Occipital lobe (tissue), 2 donors: ENCODE results near the gene DNAH8.

GRCh38 chr6:37172005-37172331 lies 2.0 kb downstream of the PIM1 start:
- RAMPAGE, long total RNA = no peak

DNA sequence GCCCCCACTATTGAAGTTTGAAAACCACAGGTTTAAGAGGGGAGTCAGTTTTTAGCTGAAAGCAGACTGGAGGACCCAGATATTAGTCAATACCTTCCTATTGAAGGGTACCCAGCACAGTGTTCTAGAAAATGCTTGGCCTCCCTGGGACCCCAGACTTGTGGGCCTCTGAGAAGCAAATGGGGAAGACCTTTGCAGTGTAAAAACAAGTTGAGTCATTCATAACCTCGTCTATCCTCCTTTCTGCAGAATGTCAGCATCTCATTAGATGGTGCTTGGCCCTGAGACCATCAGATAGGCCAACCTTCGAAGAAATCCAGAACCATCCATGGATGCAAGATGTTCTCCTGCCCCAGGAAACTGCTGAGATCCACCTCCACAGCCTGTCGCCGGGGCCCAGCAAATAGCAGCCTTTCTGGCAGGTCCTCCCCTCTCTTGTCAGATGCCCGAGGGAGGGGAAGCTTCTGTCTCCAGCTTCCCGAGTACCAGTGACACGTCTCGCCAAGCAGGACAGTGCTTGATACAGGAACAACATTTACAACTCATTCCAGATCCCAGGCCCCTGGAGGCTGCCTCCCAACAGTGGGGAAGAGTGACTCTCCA lies 3.8 kb downstream of the PIM1 start:
- RAMPAGE, long total RNA = no peak

- RAMPAGE, long total RNA = no peak
These were observed 17.4 kb upstream of the TBC1D22B start for GRCh38 chr6:37239950-37240767.

DNA sequence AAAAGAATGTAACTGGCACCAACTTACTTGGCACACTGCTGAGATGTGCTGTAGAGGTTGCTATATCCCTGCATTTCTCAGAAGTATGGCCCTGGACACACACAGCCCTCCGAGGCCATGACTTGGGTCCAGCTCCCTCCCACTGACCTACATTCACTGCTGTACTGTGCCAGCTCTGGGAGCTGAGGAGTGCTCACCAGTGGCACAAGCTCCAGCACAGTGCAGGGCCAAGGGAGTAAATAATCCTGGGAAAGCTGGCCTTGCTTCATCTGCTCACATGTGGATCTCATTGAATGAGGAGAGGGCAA lies 25.9 kb upstream of the TMEM217 start:
- RAMPAGE, long total RNA = no peak

DNA sequence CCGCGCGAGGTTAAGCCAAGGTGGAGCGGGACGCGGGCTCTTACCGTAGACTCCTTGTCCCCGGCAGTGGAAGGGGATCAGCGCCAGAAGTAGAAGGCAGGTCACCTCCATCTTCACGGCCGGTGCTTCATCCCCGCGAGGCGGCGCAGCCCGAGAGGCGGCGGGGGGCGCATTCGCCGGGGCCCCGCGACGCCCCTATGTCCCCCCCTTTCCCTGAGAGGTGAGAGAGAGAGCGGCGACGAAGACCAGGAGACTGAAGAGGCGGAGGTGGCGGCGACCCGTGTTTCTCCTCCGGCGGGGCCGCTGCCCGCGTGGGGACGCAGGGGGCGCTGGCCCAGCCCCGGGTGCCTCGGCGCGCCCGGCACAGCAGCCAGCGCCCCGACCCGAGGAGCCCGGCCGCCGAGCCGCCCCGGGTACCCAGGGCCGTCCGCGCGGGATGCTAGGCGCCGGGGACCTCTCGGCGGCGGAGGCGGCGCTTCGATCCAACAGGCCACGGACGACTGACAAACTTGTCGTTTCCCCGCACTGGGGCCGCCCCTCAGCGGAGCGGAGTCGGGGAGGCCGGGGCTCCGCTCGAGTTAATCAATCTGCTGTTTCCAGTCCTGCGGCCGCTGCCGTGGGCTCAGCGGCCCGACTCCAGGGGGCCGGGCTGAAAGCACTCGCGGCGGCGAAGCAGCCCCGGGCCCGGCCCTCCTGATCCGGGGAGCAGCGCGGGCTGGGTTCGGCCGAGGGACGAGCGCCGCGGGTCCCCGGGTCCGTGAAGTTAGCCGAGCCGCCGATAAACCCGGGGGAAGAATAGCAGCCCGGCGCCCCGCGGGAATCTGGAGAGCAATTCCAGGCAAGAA lies 760 bp downstream of the MDGA1 start:
- RAMPAGE, long total RNA = no peak

DNA sequence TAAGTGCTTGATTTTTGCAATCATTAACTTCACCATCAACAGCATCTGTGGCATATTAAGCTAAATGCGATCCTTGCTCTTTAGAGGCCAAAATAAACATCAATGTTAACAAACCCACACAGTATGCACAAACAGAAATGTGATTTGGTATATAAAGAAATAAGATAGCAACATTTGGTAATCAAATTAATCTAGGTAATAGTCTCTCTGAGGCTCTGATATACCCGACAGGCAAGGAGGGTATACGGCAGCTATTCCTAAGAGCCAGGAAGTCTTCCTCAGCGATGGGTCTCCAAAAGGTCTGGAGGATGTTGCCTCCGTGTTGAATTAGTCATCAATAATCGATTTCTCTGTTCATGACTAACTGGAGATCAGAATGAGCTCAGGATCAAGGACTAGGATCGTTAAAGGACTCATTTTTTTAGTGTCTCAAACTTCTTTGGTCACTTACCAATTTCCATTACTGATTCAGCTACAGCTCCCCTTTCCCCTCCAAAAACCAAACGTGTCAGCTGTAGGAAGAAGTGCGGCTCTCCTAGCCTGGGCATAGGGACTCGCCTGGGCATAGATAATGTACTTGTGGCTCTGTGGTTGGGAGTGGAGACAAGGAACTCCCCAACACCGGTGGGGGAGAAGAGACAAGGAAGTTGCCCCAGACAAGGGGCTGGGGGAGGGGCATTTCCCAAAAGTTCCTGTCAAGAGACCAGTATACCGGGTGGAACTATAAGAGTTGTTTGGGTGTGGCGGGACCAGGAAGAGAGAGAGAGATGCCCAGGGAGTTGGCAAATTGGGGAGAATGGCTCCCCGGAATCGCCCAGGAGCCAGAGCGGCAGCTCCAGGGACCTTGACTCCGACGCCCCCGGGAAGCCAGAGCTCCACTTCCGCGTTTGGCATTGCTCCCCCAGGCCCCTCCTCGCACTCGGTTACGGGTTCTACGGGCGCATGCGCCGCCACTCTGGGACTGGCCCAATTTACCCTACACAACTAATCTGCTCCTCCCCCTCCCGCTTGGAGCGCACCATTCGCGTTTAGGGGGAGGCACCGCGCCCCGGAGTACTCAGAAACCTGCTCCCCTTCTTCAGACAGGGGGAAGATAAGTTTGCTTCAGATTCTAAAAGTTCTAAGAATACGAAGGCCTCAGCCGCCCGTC lies 1.0 kb upstream of the ZFAND3 start:
- RAMPAGE, long total RNA = no peak

- RAMPAGE, long total RNA = no peak
These were observed 1.2 kb downstream of the ZFAND3 start for GRCh38 chr6:37820665-37821218.

- RAMPAGE, long total RNA = no peak
These were observed 29.2 kb downstream of the ZFAND3 start for GRCh38 chr6:37848567-37849382.

DNA sequence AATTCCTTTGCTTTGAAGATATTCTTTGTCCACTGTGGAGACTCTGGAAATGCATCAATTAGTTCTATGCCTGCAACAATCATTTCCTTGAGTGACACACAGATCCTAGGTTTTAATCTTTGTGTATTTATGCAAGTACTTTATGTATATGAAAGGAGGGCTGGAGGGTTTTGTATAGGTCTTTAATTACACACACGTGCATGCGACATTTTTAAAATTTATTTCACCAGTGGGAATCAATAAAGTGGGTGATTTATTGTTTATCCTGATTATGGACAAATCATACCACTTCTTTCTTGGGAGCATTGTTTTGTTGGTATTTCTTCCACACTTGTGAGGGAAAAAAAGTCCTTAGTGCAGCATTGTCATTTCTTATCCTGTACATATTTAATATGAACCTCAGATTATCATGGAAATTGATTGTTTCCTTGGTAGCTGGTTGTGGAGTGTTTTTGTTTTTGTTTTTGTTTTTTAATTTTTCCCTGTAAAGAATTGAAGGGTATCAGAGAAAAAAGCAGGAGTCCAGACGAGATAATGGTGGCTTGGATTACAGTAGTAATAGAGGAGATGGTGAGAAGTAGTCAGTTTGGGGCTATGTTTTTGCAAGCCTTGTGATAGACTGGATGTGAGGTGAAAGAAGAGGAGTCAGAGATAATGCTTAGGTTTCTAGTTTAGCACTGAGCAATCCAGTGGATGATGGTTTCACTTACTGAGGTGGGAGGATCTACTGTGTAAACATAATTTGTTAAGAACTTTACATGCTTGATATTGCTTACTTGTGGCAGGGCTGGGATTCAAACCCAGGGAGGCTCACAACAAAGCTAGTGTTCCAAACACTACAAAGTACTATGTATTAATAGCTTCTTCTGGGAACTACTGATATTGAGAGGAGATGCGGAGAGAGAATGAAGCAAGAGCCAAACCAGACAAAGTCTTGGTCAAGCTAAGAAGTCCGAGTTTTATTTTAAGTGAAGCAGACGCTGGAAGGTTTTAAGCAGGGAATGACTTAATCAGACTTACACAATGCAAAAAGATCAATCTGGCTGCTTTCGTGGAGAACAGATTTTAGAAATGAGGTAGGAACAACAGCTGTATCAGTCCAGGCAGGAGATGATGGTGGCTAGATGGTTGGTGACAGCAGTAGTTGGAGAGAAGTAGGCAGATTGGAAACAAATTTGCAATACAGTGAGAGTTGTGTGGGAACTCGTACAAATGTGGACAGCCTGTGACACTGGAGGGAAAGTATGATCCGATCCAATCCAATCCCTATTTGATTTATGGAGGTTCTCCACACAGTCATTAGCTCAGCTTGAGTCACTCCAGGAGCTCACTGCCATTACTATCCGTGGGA lies 57.9 kb downstream of the ZFAND3 start:
- RAMPAGE, long total RNA = no peak

DNA sequence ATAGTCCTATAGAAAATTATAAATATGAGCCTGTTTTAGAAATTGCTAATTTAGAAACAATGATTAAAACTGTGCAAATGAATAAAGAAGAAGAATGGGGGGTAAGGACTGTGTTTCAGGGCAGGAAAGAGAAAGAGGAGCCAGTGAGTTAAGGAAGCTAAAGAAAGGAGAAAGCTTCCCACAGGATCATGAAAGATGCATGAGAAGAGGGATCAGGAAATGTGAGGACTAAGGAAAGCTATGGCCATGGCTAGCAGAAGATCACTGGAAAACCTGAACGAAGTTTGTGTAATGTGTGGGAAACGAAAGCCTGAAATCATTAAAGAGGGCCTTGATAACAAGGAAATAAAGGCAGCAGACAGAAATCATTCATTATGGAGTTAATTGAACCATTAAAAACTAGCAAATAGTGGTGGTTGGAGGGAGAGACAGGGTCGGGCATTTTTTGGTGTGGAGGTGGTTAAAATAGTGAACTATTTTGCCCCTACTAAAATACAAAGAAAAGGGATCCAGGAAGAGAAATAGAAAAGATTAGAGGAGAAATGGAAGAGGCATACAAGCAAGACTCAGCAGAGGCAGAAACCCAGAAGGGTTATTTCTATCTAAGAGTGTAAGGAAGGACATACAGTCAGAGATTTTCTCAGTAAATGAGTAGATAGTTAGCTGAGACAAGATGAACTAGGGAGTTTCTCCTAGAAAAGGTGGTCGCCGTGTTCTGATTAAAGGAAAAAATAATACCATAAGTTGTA lies 274.1 kb downstream of the ZFAND3 start:
- RAMPAGE, long total RNA = no peak

GRCh38 chr6:38177248-38177761 lies 357.8 kb downstream of the ZFAND3 start:
- RAMPAGE, long total RNA = no peak

- RAMPAGE, long total RNA = no peak
These were observed 195.9 kb downstream of the BTBD9 start for GRCh38 chr6:38443512-38444566.

GRCh38 chr6:38638783-38639443 lies 816 bp downstream of the BTBD9 start:
- RAMPAGE, long total RNA = no peak

DNA sequence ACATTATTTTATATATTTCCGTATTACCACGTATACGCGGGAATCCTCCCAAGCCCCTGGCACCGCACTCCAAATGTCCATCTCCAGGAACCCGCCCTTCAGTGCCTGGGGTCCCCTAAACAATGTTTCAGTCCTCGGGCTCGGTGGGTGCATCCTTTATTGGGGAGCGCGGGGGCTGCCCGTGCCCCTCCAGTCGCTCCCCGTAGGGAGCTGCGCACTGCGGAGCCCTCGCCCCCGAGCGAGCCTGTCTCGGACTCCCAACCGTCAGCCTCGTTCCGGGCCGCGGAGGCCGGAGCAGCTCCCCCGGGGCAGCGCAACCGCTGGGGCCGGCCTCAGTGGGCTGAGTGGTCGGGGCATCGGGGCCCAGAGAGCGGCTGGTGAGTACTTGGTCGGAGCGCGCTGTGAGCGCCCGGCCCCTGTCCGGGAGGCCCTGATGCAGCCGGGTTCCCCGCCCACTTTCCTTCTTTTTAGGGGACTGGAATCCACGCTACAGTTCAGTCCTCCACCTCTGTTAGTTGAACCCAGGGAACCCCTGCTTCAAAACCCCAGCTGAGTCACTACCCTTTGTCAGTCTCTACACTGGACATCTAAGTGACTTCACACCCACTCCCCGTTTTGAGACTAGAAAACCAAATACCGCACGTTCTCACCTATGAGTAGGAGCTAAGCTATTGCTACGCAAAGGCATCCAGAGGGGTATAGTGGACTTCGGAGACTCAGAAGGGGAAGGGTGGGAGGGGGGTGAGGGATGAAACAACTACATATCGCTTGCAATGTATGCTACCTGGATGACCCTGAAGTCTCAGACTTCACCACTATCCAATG lies at the start of gene DNAH8:
TSS of gene DNAH8 (plus strand) at position 273 of the 825 bp plus-strand sequence.
- RAMPAGE, long total RNA = no peak

- RAMPAGE, long total RNA = no peak
These were observed 46.0 kb downstream of the KCNK5 start for GRCh38 chr6:39183011-39183879.

- RAMPAGE, long total RNA = no peak
These were observed 14.1 kb downstream of the KCNK5 start for GRCh38 chr6:39214916-39215760.

DNA sequence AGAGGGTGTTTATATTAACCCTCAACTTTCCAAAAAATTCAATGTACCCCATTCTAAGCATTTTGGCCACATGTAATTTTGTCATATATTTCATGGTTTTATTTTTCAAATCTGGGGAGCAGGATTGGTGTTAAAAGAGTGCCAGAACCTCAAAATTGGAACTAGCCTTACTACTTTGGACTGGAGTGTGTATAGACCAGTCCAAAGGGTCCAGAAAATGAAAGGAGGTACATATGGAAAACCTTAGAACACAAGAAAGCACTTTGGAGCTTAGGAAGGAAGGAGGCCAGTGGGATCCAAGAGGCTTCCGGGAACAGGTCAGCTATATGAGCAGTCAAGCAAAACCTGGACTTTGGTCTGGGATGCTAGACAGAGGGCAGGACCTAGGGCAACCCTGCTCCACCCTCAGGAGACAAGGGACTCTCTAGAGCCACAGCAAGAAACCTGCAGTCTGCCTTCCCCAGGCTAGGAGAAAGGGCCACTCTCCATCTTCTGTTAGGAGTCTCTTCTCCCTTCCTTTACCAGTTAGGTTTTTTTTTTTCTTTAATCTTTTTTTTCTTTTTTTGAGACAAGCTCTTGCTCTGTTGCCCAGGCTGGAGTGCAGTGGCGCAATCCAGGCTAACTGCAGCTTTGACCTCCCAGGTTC lies 4.8 kb downstream of the KCNK5 start:
- RAMPAGE, long total RNA = no peak

- RAMPAGE, long total RNA = no peak
These were observed 2.4 kb upstream of the KCNK5 start for GRCh38 chr6:39231446-39232298.

- RAMPAGE, long total RNA = no peak
These were observed 34.7 kb downstream of the KCNK17 start for GRCh38 chr6:39279443-39280019.

- RAMPAGE, long total RNA = no peak
These were observed 13.8 kb upstream of the KCNK16 start for GRCh38 chr6:39336209-39336724.